Renal cortical epithelial cell (primary cell): ENCODE measurements around the genes EMX1, EGR4 and TPRKB.

DNA sequence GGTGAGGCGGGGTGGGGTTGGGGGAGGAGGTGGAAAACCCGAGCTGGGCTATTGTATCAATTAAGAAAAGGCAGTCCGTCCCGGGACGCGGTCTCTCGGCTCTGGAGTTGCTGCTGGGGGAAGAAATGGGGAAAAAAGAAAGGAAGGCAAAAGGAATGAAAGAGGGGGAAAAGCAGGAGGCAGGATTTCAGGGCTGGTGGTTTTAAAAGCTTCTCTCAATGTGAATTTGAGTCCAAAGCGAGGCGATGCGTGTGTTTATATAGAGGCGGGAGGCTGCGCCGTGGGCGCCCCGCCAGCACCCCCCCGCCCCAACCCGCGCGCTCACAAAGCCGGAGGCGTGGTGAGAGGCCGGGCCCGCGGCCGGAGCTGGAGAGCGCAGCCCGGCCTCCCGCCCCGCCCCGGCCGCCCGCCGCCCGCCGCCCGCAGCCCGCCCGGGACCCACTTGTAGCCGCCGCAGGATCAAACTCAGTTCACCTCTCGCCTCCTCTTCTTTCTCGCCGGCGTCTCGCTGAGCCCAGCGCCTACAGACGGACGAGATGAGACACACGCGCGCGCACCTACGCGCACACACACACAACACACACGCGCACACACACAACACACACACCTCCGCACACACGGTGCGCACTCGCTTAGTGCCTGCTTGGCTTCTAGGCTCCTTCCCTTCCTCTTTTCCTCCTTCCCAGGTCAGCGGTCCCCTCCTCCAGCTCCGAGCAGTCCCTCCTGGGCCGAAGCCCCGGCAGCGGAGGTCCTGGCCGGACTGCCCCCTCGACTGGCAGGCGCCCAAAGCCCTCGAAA, 1.2 kb upstream of the CYP26B1 start:
- RRBS: under 1% methylated on average over 9 of the region's 69 CpGs

DNA sequence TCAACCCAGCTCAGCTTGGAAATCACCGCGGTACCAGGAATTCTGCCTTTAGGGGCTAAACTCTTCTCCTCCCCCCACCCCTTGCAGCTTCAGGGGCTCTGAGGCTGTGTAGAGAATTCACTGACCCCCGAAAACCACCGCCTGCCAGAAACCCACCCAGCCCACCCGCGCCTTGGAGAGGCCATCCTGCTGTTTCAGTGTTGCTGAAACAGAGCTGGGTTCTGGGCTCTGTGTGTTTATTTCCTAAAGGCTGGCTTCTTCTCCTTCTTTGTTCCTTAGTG, 6.0 kb upstream of the CYP26B1 start:
- RRBS: no CpG with 5 or more reads among the region's 6 CpGs

DNA sequence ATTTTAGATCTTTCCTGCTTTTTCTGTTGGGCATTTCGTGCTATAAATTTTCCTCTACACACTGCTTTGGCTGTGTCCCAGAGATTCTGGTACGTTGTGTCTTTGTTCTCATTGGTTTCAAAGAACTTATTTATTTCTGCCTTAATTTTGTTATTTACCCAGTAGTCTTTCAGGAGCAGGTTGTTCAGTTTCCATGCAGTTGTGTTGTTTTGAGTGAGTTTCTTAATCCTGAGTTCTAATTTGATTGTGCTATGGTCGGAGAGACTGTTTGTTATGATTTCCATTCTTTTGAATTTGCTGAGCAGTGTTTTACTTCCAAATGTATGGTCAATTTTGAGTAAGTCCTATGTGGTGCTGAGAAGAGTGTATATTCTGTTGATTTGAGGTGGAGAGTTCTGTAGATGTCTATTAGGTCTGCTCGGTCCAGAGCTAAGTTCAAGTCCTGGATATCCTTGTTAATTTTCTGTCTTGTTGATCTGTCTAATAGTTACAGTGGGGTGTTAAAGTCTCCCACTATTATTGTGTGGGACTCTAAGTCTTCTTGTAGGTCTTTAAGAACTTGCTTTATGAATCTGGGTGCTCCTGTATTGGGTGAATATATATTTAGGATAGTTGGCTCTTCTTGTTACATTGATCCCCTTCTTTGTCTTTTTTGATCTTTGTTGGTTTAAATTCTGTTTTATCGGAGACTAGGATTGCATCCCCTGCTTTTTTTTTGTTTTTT, 287.5 kb upstream of the CYP26B1 start:
- RRBS: no CpG with 5 or more reads among the region's 5 CpGs

DNA sequence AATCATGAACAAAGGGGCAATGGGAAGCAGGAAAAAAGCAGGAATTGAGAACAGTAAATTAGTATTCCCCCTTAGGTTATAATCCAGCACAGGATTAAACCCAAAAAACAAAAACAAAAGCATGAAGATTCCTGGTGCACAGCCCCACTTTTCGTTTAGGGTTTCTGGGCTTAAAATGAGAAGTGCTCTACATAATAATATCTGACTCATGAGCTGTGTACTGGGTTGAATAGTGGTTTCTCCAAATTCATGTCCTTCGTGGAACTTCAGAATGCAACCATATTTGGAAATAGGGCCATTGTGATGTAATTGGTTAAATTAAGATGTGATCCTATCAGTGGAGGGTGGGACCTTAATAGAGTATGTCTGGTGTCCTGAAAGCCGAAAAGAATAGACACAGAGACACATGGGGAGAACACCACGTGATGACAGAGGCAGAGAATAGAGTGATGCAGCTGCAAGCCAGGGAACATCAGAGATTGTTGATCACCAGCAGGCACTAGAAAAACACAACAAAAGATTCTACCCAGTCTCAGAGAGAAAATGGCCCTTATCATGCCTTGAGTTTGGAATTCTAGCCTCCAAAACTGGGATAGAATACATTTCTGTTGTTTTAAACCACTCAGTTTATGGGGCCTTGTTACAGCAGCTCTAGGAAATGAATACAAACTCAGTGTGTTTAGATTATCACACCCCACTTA, 310.2 kb downstream of the EXOC6B start:
- RRBS: no CpG with 5 or more reads among the region's 4 CpGs

DNA sequence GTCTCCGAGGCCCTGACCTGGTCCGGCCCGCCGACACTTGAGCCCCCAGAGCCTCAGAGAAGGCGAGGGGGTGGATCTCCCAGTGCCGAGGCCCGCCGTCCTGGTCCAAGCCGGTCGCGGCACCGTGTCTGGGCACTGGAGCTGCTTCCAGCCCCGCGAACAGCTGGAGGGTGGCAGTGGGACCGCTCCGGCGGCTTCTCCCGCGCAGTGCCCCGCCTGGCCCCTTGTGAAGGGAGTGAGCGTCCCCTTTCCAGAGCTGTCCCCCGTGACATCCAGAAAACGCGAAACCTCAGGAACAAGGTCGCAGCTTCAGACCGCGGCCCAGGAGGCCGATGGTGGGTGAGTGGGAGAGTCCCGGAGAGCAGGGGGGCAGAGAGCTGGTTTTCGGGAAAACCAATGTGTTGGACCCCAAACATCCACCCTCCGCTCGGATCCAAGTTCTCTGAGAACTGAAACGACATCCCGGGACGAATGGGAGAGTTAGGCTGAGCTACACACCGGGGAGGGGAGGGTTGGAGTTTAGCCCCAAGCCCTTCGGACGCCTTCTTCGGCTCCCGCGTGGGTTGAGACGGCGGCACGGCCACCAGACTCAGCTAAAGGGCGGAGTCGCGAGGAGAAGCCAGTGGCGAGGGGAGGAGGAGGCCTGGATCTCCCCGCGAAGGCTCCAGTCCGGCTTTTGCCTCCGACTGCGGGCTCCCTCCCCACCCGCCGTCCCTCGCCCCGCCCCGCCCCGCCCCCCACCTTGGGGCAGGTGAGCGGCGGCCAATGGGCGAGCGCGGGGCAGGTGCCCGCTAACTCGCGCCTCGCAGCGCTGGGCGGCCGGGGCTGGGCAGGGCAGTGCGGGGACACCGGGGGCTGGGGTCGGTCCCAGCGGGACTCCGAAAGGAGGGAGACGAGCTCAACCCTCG, at the start of gene EMX1:
Gene EMX1, plus strand, starts transcription at position 794 of the 908 bp plus-strand sequence.
- RRBS: 2% methylated on average over 16 of the region's 78 CpGs

- RRBS: no CpG with 5 or more reads among the region's 18 CpGs
Measured at GRCh38 chr2:72919793-72920088, 2.4 kb downstream of the EMX1 start.

DNA sequence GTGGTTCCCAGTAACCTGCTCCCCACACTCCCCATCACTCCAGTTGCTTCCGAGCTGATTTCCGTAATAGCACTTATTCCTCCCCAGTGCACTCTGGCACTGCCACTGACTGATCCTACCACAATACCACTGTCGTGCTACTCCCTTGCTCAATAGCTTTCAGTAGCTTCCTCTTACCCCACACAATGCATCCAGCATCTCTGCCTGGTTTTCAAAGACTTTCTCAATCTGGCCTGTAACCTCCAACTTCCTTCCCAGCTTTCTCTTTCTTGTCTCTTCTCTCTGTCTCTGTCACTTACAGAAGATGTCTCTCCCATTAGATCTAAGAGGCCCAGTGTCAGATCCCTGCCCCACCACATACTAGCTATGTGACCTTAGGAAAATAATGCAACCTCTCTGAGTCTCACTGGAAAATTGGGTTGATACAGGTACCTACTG, 36.8 kb downstream of the SFXN5 start:
- RRBS: no CpG with 5 or more reads among the region's 3 CpGs

DNA sequence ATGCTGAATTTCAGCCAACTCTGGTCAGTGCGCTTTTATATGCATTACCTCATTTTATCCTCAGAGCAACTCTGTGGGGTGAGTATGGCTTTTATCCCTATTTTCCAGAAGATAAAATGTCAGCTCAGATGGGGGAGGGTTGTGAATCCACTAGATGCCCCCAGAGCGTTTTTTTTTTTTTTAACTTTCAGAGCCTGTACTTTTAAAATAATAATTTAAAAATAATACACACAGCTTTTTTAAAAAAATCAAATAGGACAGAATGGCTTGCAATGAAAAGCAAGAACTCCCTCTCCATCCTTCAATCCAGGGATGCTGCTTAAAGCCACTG, 1.0 kb upstream of the RAB11FIP5 start:
- RRBS: no CpG with 5 or more reads among the region's 2 CpGs

DNA sequence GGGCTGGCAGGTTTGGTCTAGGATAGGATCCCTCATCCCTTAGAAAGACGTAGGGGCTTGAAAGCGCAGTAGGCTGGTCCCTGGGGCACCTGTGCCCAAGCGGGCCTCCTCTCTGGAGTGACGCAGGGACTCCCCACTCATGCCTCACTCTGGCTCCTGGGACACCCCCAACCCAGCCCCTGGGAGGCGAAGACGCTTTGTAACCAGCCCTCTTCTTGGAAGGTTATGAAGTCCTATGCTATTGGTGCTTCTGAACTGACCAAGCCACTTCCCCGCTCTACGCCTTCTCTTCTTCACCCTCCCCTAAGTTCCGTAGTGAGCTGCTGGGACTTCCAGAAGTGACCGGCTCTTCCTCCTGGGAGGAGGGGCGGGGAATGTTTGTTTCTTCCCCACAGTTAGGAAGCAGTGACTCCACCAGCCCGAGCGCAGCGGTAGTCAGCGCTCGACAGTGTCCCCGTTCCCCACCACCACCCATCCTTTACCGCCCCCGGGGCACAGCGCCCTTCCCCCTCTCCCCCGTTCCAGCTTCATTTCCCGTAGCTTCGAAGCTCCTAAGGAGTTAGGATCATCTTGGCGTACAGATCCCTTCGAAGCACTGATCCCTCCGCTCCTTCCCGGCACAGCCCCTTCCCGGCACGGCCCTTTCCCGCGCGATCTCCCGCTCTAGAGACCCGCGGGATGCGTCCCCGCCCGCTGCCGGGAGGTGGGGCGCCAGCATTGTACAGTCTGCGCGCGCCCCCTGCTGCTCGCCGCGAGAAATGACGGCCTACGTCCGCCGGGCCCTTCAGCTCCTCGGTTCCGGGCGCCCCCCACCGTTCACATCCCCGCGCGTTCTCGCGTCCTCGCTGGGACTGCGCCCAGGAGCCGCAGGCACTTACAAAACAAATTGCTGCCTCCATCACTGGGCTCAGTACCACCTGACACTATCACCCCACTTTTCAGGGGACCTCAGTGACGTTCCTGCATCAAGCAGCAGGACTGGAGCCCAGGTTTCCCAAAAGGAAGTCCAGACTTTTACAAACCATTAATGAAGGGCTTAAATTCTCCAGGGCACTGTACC, 25.2 kb upstream of the NOTO start:
- RRBS: 1% methylated on average over 22 of the region's 63 CpGs

DNA sequence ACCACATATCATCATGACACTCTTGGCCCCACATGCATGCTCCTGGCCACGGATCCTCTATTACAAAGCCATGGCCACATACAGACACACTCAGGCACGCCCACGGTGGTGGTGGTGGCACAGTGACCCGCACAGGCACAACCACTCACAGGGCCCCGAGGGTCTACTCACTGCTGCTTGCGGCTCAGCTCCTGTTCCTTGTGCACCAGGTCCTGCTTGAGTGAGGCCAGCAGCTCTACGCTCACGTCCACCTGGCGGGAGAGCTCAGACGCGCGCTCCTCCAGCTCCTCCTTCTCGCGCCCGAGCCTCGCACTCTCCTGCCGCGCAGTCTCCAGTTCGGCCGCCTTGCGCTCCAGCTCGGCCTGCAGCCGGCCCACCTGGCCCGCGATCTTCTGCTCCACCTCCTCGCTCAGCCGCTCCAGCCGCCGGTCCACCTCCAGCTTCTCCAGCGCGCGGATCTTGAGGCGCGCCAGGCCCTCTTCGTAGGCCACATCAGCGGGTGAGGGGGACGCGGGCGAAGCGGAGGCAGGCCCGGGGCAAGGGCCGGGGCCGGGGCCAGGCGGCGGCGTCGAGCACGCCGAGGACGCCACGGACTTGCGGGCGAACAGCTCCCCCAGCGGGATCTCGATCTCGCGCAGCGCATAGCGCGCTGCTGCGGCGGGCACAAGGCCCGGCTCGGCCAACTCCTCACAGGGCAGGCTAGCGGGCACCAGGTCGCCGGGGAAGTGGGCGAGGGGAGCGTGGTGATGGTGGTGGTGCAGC, 15.5 kb downstream of the FBXO41 start:
- RRBS: 2% methylated on average over 19 of the region's 69 CpGs

- RRBS: 2% methylated on average over 28 of the region's 59 CpGs
Measured at GRCh38 chr2:73293407-73293924, at the start of gene EGR4. Gene EGR4, minus strand, starts transcription at chr2:73293548.

DNA sequence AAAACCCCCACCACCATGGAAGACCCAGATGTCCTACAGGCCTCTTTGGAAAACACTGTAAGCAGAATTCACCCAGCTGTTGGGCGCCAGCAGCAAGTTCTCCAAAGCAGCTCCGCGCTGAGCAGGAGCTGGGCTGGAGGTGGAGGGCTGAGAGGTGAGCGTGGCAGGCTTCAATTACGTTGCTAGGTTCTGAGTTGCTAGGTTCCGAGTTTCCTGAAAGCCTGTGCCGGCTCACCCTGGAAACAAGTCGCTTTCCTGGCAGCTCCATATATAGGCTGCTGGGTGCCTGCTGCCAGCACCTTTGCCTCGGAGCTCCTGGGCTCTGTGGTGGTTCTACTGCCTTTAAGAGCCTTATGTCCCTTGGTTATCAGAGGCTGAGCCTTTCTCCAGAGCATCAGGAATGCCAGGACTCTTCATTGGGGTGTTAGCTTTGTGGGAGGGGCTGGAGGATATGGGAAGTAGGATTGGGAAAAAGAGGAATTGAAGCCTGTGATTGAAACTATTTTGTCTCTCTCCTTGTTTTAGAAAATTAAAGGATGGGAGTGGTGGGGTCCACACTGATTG, 14.4 kb upstream of the EGR4 start:
- RRBS: no CpG with 5 or more reads among the region's 9 CpGs

GRCh38 chr2:73684986-73685332, 42.7 kb upstream of the NAT8 start:
- RRBS: no CpG with 5 or more reads among the region's 8 CpGs

DNA sequence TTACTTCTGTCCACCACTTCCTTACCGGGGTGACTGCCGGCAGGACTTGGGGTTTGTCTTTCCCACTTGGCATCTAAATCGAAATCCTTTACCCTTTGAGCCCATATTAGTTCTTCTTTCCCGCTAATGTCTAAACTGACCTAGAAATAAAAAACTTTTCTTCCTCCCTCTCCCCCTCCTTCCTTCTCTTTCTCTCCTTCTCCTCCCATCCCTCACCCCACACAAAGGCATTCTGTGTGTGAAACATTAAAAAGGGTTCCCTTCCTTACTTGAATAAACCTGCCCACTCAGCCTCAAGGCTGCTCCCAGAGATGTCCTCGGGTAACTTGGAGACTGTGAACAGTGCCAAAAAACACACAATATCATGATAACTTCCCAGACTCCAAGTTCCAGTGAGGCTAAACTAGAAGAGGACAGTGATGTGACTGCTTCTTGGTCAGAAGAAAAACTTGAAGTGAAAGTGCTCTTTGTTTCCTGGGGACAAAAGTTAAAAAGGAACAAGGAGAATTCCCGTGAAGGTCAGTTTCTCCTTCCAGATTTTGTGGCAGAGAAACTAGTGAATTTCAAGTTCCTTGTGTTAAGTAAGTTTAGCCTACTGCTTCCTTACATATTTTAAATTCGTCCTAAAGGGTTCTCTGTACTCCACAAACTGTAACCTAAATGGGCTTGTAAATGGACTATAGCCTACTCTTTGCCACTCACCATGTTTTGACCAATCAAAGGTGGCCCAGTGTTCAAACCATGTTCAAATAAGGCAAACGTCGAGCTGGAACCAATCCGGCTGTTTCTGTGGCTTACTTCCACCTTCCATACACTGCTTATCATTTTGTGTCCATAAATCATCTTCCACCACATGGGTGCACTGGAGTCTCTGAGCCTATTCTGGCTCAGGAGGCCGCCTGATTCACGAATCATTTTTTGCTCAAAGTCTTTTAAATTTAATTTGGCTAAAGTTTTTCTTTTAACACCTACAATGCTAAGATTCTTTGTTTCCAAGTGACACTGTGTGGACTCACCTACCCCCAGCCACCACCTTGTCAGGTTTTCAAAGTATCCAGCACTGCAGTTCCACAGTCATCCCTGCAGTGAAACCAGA, 20.5 kb downstream of the TPRKB start:
- RRBS: no CpG with 5 or more reads among the region's 12 CpGs

DNA sequence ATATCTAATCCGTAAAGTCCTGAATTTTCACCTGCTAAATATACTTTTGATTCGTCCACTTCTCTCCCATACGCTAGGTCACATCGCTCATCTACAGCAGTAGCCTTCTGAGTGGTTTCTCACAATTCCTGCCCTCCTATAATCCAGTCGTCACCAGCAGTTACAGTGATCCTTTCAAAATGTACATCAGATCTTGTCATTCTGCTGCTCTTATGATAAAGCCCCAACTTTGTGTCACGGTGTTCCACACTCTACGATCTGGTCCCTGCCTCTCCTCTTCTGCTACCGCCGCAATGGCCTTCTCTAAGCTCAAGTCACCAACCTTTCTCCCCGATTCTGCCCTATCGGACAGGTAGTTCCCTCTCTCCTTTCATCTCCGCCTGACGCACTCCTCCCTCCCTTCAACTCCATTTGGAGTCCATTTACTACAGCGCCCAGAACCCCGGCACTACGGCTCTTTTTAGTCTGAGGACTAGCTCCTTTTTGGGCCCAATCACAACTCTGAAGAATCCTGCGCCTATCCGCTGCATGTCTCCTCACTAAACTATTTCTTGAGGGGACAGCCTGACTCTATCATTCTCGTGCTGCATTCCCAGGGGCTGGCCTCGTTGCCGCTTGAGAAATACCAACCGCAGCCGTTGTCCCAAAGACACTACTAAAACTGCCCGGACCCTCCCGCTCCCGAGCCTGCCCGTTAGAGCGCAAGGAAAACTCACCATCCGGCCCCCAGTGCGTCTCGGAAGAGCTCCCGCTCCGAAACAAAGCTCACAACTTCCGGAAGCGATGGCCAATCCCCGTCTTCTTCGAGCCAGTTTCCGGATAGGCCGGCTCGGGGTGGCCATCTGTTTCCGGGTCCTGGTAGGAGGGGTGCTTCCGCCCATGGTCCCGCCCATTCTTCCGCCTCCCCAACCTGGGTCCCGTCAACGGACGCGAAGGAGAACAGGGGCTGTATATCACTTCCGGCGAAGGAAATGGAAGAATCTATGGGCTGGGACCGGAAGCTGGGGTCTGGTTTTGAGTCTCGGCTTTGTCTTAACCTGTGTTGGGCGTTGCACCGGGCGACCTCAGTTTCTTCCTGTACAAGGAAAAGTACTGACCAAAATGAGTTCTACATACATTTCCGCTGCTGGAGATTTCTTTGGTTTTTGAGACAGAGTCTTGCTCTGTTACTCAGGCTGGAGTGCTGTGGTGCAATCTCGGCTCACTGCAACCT, at the start of gene TPRKB:
Gene TPRKB, minus strand, starts transcription at position 760 of the 1,213 bp plus-strand sequence.
- RRBS: 2% methylated on average over 18 of the region's 57 CpGs

GRCh38 chr2:73751129-73751625, 14.0 kb upstream of the TPRKB start:
- RRBS: no CpG with 5 or more reads among the region's 4 CpGs

GRCh38 chr2:73838744-73839193, 10.0 kb downstream of the STAMBP start:
- RRBS: no CpG with 5 or more reads among the region's 2 CpGs

GRCh38 chr2:73913203-73913881, 13.3 kb upstream of the DGUOK start:
- RRBS: no CpG with 5 or more reads among the region's 6 CpGs

DNA sequence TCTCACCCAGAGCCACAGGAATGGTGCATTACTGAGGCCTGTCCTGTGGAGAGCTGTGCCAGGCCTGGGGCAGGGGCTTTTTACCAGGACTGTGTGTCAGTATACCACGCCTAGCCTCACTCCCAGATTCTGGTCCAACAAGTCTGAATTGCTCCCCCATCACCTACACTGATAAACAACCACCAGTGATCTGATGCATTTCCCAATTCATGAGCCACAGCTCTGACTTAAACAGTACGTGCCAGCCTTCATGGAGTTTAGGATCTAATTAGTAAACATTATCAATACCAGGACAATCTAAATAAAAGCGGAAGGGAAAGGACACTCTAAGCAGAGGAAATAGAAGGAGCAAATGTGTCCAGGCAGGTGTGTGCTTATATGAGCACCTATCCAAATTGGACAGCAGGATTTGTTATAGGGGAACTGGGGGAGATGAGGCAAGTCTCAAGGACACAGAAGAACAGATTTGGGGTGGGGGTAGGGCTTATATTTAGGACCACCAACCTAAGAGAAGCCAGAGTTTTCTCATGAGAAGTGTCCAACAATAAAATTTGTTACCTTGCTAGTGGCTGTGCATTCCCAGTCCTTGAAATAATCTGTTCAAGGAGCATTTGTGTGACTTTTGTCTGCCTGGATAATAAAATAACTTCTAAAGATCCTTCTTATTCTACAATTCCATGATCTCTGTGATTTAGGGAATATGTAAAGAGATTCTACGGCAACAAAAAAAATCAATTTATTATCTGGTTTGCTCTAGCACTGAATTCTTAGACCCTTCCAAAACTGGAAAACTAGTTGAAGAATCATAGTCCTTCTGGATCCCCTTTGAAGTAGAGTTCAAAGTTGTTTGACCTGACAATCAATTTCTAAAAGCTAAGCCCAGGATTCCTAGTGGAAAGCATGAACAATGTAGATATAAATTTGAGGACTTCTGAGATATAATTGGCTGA, 8.6 kb upstream of the DGUOK start:
- RRBS: no CpG with 5 or more reads among the region's 4 CpGs